Prostate gland (tissue), 2 donors: ENCODE measurements around the genes MBTD1, STXBP4, PCTP and MRPS23.

DNA sequence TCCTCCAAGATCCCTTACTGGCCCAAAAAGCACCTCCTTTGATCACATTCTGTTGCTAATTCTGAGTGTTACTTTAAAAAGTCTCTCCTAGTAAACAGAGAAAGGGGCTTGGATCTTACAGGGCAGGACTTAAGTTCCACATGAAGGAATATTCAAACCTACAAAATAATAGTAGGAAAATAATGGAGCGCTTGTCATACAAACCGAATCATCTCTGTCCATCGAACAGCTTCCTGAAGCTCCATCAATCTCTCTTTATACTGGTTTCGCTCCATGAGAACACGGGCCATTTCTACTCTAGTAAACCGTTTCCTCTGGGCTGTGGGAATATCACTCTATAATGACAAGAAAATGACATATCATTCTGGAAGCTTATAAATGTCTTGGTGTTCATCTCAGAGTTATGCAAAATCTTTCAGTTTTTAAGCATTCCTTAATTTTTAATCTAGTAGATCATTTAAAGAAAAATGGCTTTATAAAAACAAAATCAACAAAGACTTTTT, 119.1 kb downstream of the SPAG9 start:
- PRO-cap: no peak
- RAMPAGE, long total RNA, 2 experiments: no peak in any of the 2 experiments

GRCh38 chr17:51259897-51260662, at the start of gene MBTD1:
MBTD1 (minus strand) TSS chr17:51260049.
- PRO-cap: bidirectional peak, plus-strand start at chr17:51260553, minus-strand start at chr17:51260073
- RAMPAGE, long total RNA, 2 experiments: start-site peak on the plus strand in 2 of 2 experiments, at chr17:51260527-51260576 at its widest, 224 to 365 reads per replicate; start-site peak on the minus strand in 2 of 2 experiments, at chr17:51260022-51260464 at its widest, 18 to 96 reads per replicate

- PRO-cap: no peak
- RAMPAGE, long total RNA, 2 experiments: no peak in any of the 2 experiments
Measured at GRCh38 chr17:52612201-52612633, 453.7 kb upstream of the CA10 start.

- PRO-cap: unidirectional peak, plus-strand start at chr17:53501206
- RAMPAGE, long total RNA, 2 experiments: no peak in any of the 2 experiments
Measured at GRCh38 chr17:53500913-53501505, 321.7 kb upstream of the KIF2B start.

DNA sequence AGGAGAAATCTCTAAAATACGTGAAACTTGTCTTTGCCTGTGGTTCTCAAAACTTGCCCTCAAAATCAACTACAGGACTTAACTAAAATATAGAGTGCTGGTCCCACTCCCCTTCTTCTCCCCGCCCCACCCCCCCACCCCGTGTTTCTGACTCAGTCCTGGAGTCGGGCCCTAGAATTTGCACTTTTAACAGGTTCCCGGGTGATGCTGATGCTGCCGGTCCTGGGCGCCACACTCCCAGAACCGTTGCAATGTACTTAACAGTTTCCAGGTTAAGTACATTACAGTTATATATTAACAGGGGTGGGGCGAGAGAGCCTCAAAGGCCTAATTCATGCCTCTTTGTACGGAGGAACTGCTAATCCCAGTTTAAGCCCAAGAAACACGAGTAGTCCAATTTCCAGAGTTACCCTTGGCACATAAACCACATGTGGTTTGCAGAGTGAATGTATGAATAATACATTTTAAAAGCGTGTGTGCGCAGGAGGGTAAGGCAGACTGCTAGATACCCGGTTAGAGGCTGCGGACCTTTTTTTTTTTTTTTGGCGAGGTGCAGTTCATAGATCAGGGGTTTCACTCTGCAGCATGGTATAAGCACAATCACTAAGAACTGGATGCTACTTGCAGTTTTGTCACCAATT, 866 bp downstream of the COX11 start:
- PRO-cap: no peak
- RAMPAGE, long total RNA, 2 experiments: no peak in any of the 2 experiments

GRCh38 chr17:54968346-54969434, at the start of gene STXBP4:
STXBP4 (plus strand) TSS chr17:54968765.
- PRO-cap: bidirectional peak, plus-strand start at chr17:54968775, minus-strand start at chr17:54968654; bidirectional peak, plus-strand start at chr17:54969346, minus-strand start at chr17:54969251
- RAMPAGE, long total RNA, 2 experiments: start-site peak on the plus strand in 1 of 2 experiments, at chr17:54968741-54968769 at its widest, 187 reads per replicate; start-site peak on the minus strand in 2 of 2 experiments, at chr17:54968633-54968691 at its widest, 365 to 391 reads per replicate

GRCh38 chr17:55268779-55269649, 4.3 kb downstream of the HLF start:
- PRO-cap: no peak
- RAMPAGE, long total RNA, 2 experiments: no peak in any of the 2 experiments

DNA sequence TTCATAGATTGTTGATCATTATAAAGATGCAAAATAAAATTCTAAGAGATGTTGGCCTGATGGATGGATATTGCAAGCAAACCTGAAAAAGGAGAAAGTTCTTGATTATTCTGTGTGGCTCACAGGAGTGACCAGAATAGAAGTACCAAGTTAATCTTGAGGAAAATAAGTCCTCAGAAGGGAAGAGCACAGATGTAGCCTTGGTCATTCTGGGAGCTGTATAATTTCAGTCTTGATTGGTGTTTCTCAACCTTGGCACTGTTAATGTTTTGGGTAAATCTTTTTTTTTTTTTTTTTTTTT, 5.6 kb downstream of the HLF start:
- PRO-cap: no peak
- RAMPAGE, long total RNA, 2 experiments: no peak in any of the 2 experiments

DNA sequence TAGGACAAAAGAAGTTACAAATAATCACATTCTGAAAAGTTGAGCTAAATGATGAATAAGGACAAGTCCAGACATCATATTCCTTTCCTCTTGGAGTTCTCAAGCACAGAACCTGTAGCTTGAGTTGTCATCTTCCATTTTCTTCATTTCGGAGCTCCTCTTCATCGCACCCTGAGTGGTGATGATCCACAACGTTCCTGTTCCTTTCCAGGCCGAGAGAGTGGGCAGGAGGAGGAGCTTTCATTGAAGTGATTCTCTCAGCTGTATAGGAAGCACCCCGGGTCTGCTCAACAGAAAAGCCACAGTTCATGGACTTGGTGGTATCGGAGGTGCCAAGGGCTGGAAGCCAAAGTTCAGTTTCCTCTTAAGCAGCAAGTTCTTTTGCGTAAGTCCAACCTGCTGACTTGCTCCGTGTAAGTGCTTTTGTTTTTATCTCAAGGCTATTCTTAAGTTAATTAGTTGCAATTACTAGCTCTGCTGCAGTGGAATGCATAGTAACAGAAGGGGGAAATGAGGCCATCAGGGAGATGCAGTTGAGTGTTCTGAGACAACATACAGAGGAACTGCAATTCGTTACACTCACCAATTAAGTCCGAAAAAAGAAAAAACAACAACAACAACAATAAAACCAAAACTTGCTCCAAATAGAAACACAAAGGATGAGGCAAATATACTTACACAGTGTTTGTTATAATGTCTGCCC, 45.0 kb upstream of the MMD start:
- PRO-cap: no peak
- RAMPAGE, long total RNA, 2 experiments: no peak in any of the 2 experiments

GRCh38 chr17:55750618-55751862, at the start of gene PCTP:
PCTP (plus strand) TSS chr17:55751051.
- PRO-cap: bidirectional peak, plus-strand start at chr17:55751053, minus-strand start at chr17:55750850
- RAMPAGE, long total RNA, 2 experiments: start-site peak on the plus strand in 2 of 2 experiments, at chr17:55751017-55751133 at its widest, 253 to 325 reads per replicate

DNA sequence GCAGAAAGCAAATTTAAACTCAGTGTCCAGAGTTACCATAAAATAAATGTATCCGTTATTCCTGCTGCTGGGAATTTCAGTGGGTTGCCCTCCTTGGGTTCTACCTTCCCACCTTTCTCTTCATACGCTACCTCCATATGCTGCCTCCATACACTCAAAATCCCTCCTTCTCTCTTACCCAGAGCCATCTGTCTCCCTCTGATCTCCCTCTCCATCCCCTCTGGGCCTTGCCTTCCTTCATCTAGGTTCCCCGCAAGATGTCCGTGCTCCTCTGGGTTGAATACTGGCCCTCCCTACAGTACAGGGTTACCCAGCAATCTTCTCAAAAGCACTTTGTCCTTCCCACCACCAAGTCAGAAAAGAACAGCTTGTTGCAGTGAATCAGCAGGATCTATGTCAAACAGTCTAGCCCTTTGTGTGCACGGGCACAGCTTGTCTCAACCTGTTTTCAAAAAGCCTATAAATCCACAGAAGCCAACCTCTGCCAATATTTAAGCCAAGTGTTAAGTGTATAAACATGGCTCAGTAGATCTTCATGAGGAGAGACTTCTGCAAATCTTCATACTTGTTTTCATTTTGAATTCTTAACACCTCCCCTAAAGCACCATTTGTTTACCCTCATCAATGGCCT, 25.3 kb downstream of the C17orf67 start:
- PRO-cap: unidirectional peak, minus-strand start at position 285 of the sequence; unidirectional peak, minus-strand start at position 393 of the sequence
- RAMPAGE, long total RNA, 2 experiments: no peak in any of the 2 experiments

DNA sequence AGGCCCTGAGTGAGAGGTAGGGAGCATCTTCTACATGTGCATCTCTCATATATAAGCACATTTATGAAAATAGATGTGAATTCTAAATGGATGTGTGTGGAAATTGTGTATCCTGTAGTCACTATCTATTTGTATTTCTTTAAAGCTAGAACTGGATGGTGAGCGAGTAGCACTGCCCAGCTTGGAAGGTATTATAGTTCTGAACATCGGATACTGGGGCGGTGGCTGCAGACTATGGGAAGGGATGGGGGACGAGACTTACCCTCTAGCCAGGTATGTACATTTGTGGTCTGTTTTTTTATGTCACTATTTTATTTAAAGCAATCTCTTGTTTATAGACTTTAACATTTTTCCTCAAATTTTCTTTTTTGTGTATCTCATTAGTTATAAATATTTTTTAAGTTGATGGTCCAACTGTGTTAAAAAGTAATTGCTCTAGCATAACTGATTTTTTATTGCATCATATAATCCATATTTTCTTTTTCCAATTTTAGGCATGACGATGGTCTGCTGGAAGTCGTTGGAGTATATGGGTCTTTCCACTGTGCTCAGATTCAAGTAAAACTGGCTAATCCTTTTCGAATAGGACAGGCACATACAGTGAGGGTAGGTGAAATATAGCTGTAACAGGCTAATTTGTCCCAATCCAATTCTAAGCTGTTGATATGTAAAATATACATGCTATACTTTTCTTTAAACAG, 27.8 kb downstream of the DGKE start:
- PRO-cap: no peak
- RAMPAGE, long total RNA, 2 experiments: no peak in any of the 2 experiments

DNA sequence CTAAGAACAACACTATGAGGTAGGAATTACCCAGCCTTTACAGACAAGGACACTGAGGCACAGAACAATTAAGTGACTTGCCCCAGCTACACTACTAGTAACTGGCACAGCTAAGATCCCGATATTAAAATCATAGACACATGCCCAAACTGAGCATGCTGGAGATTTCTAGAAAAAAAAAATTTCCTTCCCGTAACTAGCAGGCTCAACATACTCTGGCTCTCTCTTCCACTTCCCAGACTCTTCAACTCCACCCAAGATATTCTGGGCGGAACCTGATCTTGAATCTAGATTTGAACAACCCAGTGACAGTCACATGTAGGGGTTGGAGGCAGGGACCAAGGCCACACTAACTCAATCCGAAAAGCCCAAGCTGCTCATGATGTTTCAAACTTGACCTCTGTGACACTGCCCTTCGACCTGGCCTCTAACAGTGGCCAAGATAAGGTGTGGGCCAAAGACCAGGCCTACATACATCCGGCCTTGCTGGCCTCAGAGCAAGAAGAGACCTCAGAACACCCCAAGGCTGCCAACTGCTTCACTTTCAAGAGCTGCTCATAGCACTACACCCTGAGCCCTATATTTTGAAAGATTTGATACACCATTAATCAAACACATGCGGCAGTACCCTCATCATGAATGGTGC, 3.7 kb downstream of the TRIM25 start:
- PRO-cap: unidirectional peak, plus-strand start at position 317 of the sequence
- RAMPAGE, long total RNA, 2 experiments: no peak in any of the 2 experiments

- PRO-cap: no peak
- RAMPAGE, long total RNA, 2 experiments: no peak in any of the 2 experiments
Measured at GRCh38 chr17:57035371-57035815, 49.7 kb upstream of the AKAP1 start.

DNA sequence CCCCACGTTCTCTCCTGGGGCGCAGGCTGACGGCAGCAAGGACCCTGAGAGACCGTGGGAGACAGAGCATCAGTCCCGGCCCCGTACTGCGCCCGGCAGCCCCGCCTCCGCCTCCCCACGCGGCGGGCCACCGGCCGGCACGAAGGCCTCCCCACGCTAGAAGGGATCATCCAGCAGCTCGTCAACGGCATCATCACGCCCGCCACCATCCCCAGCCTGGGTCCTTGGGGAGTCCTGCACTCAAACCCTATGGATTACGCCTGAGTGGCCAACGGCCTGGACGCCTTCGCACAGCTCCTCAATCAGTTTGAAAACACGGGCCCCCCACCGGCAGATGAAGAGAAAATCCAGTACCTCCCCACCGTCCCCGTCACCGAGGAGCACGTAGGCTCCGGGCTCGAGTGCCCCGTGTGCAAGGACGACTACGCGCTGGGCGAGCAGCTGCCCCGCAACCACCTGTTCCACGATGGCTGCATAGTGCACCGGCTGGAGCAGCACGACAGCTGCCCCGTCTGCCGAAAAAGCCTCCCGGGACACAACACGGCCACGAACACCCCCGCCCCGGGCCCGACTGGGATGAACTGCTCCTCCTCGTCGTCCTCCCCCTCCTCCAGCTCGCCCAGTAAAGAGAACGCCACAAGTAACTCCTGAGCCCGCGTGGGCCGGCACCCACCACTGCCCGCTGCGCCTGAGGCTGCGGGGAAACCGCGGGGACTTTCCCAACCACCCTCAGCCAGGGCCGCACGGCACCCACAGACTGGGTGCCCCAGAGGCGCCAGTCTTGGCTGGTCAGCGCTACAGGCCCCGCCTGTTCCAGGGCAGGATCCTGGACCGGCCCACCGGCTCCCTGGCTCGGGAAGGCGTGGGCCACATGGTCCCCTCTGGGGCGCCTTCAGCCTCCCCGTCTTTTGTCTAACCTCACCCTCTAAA, 39.0 kb upstream of the AKAP1 start:
- PRO-cap: no peak
- RAMPAGE, long total RNA, 2 experiments: no peak in any of the 2 experiments

DNA sequence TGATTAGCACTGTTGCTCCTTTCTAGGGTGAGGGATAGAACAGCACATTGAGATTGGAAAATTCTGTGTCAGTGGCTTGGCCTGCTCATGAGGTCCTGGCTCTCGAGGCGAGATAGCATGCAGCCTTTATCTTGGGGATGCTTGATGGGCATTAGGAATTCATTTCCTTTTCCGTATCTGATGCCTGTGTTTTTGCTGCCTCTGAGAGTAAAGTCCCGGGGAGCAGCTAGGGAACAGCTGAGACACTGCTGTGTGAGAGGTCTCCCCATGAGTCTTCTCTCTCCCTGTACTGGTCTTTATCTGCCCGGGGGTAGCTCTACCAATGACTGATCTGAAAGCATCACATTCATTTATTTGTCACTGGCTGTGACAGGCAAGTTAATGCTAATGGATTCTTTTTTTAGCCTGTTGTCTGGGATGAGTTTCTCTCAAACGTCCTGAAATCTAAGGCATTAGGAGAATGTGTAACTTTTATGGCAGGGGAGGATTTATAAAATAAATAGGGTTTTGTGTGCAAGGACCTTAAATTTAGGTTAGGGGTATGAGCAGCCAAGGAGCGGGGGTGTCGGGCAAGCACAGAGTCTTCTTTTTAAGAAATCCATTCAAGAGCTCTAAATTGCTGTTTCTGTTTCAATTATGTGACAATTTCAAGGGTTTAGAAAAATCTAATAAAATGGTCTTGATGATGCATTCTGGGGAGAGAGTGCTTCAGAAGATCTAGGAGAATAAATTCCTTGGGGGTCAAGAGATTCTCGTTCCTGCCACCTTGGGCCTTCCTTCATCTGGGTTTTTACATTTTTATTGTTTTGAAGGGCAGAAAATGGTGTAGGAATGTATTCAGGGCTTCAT, 14.7 kb downstream of the MSI2 start:
- PRO-cap: no peak
- RAMPAGE, long total RNA, 2 experiments: no peak in any of the 2 experiments

- PRO-cap: no peak
- RAMPAGE, long total RNA, 2 experiments: no peak in any of the 2 experiments
Measured at GRCh38 chr17:57365201-57365810, 109.0 kb downstream of the MSI2 start.

DNA sequence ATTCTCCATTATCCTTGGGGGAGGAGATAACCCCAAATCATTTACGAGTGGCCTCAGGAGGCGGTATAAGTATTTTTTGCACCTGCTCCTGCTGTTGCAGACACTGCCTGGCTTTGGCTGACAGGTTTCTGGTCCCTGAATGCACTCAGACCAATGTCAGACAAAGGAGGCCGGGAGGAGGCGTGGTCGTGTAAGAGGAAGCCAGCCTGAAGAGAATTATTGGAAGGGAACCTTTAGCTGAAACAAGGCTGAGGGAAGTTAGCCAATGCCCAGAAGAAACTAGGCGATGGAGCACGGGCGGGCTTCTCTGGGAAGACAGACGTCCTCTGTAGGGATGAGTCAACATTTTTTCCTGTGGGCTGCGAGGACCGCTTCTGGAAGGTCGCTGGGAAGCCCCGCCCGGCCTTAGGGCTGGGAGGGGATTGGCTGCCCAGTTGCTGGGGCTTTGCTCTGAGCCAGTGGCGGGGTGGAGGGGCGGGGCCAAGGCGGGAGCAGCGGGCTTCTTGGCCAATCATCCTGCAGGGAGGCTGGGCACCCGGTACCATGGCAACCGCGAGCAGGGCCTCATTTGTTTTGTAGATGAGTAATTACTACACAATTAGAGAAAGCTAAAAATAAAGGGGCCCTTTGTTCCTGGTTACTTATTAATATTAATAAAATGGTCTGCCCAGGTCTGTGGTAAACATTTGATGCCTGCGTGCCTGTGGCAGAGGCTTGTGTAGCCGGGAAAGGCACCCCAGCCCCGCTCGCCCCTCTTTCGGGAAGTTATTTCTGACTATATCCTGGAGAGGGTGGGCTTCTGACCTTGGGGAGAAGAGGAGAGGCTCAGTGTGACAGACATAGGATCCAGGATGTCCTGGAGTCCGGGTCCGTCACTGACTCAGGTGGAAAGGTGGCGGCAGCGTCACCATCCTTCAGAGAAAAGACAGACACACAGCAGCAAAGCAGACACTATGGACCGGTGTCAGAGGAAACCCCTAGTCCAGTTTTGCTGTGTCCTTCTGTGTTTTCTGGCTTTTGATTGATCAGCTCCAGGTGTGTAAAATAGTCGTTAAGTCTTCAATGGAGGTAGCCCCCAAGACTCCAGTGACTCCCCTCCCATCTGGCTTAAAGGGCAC, 82.0 kb downstream of the CCDC182 start:
- PRO-cap: bidirectional peak, plus-strand start at position 272 of the sequence, minus-strand start at position 321 of the sequence
- RAMPAGE, long total RNA, 2 experiments: no peak in any of the 2 experiments

GRCh38 chr17:57665100-57665536, 80.0 kb downstream of the CCDC182 start:
- PRO-cap: no peak
- RAMPAGE, long total RNA, 2 experiments: no peak in any of the 2 experiments

GRCh38 chr17:57849917-57851013, at the start of gene MRPS23:
MRPS23 (minus strand) TSS chr17:57850044.
- PRO-cap: bidirectional peak, plus-strand start at chr17:57850274, minus-strand start at chr17:57850044; unidirectional peak, plus-strand start at chr17:57850494
- RAMPAGE, long total RNA, 2 experiments: start-site peak on the plus strand in 1 of 2 experiments, at chr17:57850281-57850292 at its widest, 7 reads per replicate; start-site peak on the minus strand in 2 of 2 experiments, at chr17:57850008-57850063 at its widest, 425 to 1,033 reads per replicate